Neural crest cell (in vitro differentiated cells): ENCODE measurements around a stretch of chr1.

DNA sequence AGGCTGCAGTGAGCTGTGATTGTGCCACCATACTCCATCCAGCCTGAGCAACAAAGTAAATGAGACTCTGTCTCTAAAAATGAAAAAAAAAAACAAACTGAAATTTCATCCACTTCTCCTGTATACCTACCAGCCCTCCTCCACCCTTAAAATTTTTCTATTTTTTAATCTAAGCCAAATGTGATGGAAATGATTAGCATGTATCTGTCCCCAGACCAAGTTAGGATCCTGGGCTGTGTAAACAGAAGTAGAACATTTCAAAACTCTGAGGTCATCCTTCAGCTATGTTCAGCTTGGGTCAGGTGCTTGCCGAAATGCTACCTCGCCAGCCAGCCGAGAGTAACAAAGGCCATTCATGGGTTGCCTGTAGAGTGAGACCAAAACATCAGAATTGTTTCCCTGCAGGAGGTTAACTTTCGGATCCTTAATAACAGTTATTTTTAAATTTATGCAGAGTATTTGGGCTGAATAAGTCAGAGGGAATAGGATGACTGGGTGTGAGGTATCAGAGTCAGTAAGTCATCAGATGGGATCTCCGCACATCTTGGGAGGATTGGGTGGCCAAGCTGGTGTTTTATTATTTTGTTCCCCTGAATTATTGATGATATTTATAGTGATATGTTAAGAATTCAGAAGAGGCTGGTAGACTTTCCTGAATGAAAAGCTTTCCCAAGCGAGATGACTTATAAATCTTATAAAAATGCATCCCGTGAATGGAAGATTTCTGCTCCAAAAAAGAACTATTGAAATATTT lies 35.6 kb downstream of the SMYD2 start:
- PRO-cap = no peak

GRCh38 chr1:214404581-214405327 lies 123.8 kb downstream of the SMYD2 start:
- PRO-cap = no peak

DNA sequence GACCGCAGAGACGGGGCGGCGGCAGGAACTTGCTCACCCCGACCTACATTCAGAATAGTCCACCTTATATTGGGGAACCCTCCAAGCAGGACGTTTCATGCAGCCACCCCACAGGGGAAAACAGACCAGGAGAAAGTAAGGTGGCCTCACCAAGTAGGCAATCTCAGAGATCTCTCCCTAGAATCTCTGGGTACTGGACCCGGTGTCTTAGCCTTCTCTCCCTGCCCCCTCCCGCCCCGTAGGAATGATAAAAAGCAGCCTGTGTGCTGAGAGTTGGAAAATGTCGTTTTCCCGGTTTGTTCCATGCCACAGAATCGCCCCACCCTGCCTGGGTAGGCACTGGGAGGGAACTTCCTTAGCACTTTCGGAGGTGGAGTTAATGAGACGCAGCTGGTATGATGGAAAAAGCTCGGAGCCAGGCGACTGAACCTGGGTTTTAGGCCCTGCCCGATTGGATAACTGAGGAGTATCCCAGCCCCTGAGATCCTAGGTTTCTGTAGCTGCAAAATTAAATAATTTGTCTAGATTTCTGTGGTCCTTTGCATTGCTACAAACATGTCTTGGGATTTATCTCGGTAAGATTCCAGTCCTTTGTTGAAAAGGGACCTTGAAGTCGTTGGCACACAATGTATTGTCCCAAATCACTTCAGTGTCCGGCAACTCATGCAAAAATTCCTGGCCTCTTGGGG lies 907 bp upstream of the PTPN14 start:
- PRO-cap = bidirectional peak, plus-strand start at position 361 of the sequence, minus-strand start at position 318 of the sequence

GRCh38 chr1:214645202-214646403 lies 42.6 kb downstream of the CENPF start:
- PRO-cap = no peak

GRCh38 chr1:215005152-215005996 lies 77.2 kb upstream of the KCNK2 start:
- PRO-cap = no peak

DNA sequence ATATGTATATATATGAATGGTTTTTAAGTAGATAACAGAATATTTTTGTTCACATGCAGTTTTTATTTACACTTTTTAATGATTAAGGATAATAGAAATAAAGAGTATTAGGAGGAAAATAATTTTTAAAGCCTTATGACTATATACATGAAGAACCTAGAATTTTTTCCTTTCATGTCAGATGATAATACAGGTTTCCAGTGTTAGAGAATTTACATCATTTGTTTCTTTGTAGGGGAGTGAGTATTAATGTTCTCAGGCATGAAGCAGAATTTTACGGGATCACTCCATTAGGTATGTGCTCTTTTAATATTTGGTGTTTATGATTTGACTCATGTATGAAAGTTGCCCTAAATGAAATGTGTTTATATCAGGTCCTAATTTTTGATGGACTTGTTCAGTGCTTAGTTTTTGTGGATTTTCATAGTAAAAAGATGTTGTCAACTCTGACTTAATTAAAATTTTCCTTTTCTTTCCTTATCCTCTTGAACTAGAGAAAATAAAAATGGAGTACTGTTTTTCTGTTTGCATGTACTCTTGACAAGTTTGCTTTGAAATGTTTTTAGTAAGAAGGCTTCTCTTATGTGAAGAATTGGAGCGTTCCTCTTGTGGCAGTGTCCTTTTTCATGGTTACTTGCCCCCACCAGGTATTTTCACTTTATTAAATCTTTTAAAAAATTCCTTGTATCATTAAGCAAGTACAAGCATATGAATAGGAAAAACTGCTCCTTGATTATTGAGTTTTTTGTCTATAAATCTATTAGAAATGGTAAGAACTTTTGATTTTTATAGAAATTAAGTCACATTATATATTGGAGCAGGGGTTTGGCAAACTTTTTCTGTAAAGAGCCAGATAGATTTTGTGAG lies 10.6 kb downstream of the KCTD3 start:
- PRO-cap = no peak

DNA sequence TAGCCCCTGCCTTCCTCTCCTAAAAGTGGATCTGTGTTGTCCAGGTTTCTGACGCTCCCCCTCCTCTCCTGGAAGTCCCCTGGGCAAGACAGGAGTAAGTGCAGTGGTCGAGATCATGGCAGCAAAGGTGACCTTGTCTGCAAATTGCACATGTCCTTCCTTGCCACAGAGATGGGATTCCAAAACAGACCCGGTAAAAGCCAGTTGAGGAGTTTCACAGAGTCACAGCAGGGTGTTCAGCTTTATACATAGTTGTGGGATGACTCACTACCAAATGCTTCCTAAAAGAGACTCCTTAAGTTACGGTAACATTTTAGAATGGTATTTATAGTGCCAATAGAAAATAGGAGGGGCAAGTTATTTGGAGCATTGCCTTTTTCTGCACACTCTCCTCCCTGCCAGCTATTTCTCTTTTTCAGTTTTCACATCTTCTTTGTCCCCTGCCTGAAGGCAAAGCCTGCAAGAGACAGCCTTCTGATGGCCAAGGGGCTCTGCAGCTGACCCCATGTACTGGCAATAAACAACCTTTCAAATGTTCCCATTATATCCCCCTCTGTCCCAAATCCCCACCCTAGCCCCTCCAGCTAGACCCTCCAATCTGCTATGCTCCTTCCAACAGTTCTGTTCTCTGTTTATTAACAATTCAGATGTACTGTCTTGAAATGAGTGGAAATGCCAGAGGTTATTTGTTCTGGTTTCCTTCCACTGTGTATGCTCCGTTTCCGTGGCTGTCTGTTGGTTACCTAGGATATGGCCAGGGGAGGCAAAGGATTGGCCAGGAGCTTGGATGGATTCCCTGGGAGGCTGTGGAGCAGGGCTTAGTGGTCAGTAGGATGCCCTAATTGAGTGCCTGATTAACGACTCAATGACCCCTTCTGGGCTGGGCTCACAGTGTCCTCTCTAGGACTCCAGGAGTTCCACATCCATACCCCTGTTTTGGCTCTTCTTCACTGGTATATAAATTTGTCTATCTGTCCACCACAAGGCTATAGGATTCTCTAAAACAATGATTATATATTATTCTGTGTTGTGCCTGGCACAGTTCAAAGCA lies 115.0 kb downstream of the TGFB2 start:
- PRO-cap = no peak

DNA sequence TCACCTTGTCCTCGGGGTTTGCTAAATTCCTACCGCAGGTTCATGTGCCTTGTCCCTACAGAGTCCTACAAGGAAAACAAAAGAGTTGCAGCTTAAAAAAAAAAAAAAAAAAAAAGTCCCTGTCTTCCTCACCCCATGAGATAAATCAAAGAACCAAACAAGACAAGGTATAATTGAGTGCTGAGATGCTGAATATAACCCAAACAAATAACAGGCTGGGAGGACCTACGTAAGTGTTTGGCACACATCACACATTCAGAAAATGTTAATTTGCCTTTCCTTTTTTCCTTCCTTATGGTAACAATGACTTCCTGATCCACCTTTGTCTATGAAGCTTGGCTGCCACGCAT lies 44.5 kb downstream of the ZC3H11B start:
- PRO-cap = no peak

- PRO-cap = no peak
These were observed 128.4 kb upstream of the ZC3H11B start for GRCh38 chr1:219741303-219741715.

- PRO-cap = no peak
These were observed 93.9 kb downstream of the SLC30A10 start for GRCh38 chr1:219834509-219834903.

DNA sequence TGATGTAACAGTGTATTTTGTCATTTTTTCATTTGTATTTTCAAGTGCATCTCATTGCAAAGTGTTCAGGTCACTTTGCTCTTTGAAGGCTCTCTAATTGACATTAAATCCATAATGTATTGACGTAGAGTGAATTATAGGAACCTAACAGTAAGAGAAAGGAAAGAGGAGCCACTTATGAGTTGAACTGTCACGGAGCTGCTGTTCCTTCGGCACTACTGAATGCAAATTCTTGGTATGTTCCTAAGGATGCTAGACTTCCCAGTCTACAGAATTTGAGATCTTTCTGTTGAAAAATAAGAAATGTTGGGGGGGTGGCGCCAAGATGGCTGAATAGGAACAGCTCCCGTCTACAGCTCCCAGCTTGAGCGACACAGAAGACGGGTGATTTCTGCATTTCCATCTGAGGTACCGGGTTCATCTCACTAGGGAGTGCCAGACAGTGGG lies 89.3 kb downstream of the SLC30A10 start:
- PRO-cap = unidirectional peak, plus-strand start at position 312 of the sequence

DNA sequence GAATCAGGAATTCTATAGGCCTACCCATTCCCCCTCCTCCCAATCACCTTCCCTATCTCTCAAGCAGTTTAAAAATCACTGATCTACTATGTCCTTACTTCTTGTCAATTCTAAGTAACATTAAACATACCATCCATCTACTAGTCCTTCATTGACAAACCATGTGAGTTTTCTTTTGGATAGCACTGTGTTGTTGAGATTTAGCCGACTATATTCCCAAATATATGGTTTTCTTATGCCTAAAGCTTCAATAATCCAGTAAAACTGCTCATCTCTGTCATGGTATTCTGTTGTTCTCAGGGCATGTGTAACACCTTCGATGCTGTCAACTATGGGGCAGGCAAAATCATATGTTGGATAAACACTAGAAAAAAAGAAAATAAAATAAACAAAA lies 26.4 kb downstream of the EPRS1 start:
- PRO-cap = no peak

DNA sequence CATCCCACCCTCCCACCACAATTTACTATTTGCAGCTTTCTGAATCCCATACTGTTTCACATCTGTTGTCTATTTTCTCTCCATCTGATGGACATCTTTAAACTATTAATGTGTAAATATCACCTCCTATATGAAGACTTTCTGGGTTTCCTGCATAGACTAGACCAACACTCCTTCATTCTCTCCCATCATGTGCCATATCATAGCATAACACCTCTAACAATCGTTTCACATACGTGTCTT lies 7.7 kb downstream of the RAB3GAP2 start:
- PRO-cap = no peak

GRCh38 chr1:220770241-220770683 lies 16.5 kb upstream of the MTARC1 start:
- PRO-cap = no peak

DNA sequence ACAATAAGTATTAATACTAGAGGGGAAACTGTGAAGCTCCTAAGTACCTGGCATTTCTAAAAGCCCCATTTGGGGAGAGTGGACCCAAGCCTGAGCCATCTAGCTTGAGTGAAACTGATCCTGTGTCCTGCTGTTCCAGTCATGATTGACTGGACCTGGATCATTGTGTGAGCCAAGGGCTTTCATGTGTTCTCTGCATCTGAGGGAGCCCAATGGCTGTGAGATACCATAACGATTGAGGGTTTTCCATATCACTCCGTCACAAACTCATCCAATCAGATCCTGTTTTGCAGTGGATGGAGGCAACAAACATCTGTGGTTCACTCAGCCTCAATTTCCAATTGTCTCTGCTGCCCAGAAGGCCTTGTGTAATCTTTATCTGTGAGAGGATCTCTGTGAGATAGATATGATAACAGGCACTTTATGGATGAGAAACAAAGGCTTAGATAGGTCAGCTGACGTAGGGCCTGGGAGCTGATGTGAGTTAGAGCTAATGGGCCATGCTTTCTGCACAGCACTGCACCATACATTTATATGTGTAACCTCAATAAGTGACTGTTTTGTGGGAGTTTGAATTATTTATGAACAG lies 3.3 kb upstream of the MTARC1 start:
- PRO-cap = no peak

DNA sequence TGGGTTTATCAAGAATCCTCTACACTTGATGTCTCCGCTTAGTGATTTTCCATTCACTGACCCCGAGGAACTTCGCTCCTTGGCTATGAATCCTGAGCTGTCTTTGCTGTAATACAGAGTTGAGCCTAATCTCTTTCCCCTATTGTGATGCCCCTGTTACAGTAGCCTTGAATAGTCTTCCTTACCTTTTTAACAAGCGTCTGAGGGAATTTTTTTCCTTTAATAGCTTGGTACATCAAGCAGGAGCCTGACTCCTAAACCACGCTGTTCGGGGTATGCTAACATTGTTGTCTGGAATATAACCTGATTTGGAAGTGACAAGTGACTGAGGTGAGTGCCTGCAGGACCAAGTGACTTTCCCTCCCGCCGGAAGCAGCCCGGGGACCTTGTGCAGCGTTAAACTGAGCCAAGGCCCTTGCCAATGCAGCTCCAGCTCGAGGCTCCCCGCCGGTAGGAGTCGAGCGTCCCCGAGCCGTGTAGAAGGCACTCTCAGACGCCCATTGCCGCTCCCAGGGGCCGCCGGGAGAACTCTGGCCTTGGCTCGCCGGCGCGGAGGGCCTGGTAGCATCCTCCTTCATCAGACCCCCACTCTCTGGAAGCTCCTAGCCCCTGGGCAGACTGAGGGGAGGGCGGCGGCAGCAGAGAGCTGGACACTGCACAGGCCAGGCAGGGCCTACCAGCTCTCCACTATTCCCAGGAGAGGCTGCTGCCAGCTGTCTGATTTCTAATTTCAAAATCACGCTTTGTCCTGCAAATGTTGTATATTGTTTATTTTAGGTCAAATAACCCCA lies 668 bp upstream of the MTARC1 start:
- PRO-cap = bidirectional peak, plus-strand start at position 616 of the sequence, minus-strand start at position 532 of the sequence

GRCh38 chr1:220810161-220810678 lies 23.5 kb downstream of the MTARC1 start:
- PRO-cap = no peak

- PRO-cap = no peak
These were observed 1.7 kb downstream of the HLX start for GRCh38 chr1:220880529-220881706.

DNA sequence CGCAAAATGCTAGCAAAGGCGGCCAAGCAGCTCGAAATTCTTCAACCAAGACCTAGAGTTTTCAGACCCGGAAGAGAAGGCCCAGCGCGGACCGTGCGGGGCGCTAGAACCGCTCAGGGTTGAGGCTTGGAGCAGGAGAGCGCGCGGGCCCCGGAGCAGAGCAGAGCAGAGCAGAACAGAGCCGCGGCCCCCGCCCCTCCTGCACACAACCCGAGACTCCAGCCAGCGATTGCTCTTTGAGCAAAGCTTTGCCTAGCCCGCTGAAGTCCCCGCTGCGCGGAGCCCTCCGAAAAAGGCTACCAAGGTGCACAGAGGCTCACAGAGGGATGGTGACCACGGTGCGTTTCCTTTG lies 8.2 kb downstream of the HLX start:
- PRO-cap = no peak

- PRO-cap = no peak
These were observed 35.7 kb downstream of the HLX start for GRCh38 chr1:220914830-220915392.